Fallopian tube (tissue), 1 donor: ENCODE results near the gene CAMP.

- PRO-cap, result no peak
Observed at GRCh38 chr3:46928125-46928693, 48.3 kb downstream of the CCDC12 start.

DNA sequence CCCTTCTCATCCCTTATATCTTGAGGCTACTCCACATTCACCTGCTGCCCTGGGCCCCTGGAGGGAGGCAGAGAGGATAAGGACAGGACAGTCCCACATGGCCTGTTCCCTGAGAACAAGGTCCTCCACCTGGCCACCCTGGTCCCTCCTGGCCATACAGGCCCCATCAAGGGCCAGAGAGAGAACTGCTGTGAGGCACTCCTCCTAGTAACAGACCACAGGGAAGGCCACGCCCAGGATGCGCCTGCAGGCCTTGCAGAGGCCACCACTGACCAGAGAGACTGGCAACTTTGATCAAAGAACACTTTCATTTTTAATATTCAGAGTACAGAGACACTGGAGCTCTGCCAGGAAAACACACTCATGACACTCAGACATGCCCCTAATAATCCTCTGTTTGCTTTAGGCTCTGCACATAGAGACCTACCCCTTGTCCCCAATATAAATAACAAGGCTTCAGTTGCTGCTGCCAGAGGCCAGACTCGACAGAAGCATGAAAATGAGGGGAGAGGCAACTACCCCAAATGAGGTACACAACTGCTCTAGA, 44.9 kb downstream of the CCDC12 start:
- PRO-cap, result no peak

DNA sequence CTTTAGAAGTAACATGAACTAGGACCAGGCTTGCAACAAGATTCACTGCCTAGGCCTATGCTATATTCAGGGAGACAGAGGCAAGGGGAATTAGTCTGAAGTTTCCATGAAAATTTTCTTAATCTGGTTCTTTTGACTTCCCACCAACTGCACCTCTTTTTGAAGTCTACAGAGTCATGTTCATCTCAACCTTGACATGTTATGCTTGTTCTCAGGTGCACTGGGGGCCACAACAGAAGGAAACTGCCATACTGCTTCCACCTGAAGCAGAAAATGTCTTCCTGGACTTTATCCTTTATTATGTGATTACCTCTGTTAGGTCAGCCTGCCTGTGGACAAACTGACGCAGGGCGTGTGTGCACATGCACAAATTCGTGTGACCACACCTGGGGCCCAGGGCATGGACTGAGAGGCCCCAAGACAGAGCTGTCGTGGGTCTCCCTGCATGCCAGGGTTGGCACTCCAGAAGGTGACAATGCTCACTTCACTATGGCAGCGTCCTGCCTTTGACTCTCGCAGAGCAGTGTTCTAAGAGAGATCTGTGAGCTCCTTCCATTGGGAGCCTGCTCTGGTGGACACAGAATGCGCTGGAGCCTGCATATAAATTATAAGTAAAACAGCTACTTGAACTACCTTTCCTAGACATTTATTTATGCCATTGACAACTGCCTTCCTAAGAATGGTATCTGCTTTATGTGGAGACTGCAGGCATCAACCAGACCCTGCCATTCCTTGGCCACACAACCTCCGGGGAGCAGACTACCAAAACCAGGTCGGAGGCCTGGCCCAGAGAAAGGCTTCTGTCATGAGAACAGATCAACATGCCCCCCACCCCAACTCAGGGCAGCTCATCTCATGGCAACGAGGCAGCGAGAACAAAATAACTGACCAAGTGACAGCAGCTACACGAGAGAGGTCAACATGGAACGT, 34.4 kb downstream of the CCDC12 start:
- PRO-cap, result no peak

GRCh38 chr3:46987188-46987667, 7.8 kb downstream of the NBEAL2 start:
- PRO-cap, result no peak

- PRO-cap, result no peak
Observed at GRCh38 chr3:46988705-46989940, 9.7 kb downstream of the NBEAL2 start.

- PRO-cap, result no peak
Observed at GRCh38 chr3:47006255-47007098, 27.0 kb downstream of the NBEAL2 start.

GRCh38 chr3:47415035-47416206, 34.6 kb downstream of the PTPN23 start:
- PRO-cap, result no peak

- PRO-cap, result no peak
Observed at GRCh38 chr3:47495884-47496675, 17.4 kb downstream of the ELP6 start.

GRCh38 chr3:47515798-47516268, 2.3 kb upstream of the ELP6 start:
- PRO-cap, result no peak

- PRO-cap, result no peak
Observed at GRCh38 chr3:47887983-47888634, 85.2 kb downstream of the DHX30 start.

- PRO-cap, result no peak
Observed at GRCh38 chr3:47911891-47912453, 104.2 kb downstream of the MAP4 start.

DNA sequence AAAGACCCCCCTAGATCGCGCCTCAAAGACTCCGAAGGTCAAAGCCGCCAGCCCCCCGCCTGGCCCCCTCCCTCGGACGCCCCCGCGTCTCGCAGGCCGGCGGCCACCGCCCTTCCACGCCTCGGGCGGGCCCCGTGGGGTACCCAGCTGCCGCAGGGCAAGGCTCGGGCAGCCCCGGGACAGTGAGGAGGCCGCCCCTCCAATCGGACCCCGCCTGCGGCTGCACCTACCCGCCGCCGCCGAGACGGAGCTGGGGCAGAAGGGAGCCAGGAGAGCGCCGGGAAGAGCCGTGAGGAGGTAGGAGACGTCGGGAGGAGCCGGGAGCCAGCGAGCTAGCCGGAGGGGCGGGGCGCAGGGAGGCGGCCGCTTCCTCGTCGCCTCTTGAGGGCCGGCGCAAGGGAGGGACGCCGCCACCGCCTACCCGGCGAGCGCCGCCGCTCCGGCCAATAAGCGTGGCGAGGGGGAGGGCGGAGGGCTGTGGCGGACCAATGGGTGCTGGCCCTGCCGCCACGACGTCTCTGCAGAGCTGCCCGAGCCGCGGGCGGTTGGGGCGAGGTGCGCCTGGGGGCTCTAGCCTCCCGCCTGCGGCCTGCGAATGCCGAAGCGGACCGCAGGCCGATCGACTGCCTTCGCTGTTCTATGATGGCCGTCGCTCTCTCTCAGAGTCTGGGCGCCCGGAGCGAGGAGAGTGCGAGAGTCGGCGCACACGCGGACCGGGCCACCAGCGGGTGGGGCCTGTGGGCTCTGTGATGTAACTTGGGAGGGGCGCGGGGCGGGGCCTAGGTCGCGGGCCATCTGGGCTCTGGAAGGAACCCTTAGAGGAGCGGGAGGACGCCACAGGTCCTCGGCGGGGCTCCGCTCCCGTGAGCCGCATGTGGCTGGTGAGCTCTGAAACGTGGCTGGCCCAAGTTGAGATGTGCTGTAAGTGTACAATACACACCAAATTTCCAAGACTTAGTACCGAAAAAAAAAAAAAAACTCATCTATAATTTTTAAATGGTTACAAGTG, 72.6 kb upstream of the MAP4 start:
- PRO-cap, result bidirectional peak, plus-strand start at position 818 of the sequence, minus-strand start at position 334 of the sequence

GRCh38 chr3:48222641-48223697, at the start of gene CAMP:
Gene CAMP, plus strand, starts transcription at chr3:48223495.
- PRO-cap, result no peak

DNA sequence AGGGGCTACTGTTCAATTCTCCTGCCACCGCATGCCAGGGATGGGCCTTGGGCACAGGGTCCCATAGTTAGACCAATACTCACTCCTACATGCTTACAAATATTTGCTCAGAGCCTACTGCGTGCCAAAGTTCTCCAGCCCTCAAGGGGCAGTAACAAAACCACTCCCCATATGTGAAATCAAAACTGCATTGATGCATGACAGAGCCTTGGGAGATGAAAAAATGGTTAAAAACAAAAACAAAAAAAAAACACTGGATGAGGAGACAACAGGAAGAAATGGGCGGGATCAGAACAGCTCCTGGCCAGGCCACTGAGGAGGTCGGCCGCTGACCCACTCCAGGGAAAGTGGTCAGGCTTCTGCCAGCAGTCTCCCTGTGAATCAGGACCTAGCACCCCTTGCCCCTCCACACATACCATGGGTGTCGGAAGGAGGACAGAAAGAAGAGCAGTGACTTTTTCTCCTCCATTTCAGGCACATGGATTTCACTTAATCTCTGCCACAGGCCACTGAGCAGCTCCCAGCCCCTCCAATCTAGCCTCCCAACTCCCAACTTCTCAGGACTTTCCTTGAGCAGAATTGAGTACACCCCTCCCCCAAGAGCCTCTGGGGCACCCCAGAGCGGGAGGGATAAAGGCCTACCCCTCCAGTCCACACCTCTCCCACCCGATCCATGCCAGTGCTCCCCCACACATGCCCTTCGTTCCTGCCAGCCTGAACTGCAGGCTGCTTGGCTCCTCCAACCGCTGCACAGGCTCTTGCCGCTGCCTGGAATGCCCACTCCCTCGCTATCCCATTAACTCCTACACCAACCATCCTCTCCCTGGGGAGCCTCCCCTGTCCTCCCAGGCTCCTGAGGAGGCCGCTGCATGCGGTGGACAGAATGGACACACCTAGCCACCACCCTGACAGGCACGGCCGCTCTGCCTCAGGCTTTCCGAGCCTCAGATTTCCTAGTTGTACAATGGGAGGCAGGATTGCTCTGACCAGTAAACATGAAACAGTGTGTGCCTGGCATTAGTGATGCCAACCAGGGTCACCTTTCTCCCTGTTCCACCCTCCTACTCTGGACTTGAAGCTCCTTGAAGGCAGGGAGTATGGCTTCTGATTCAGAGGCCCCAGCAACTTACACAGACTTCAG, 2.6 kb downstream of the PLXNB1 start:
- PRO-cap, result bidirectional peak, plus-strand start at position 341 of the sequence, minus-strand start at position 91 of the sequence; bidirectional peak, plus-strand start at position 703 of the sequence, minus-strand start at position 544 of the sequence

DNA sequence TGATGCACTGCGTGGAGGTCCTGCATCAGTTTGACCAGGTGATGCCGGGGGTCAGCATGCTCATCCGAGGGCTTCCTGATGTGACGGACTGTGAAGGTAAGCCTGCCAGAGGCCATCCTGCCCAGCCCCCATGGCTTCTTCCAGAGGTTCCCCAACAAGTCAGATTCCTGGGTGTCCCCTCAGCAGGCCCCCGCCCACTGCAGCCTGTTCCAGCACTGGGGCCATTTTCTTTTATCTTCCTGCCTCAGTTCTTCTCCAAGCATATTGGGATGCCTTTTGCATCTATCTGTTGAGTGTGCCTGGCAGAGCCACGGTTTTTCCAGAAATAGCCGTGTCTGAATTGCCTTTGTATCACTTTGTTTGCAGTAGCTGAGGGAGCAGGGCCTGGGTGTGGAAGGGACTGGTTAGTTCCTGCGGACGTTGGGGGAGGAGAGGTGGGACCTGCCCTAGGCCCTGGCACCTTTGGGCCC, 1.0 kb upstream of the TREX1 start:
- PRO-cap, result no peak

DNA sequence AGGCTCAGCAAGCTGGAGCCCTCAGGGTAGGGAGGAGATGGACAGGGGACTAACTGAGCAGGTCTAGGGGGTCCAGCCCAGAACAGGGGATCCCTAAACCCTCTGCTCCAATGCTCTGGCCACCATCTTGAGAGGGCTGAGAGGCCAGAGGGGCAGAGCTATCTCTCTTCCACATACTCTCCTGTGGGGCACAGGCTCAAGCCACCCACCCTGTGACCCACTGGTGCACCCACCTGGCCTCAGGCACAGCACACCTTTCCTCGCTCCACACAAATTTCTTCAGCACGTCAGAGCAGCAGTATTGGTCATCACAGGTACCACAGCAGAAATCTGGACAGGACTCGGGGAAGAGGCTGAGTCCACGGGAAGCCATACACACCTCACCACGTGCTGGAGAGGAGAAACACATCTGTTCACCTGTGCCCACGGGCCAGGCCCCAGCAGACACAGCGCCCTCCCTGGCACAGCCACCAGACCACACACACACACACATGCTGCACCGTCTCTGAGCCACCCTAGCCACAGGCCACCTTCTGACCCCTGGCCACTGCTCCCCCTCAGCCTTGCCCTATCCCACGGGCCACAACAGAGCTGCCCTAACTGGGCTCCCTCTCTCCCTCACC, 3.0 kb downstream of the SHISA5 start:
- PRO-cap, result no peak

GRCh38 chr3:48594336-48594759, 781 bp downstream of the COL7A1 start:
- PRO-cap, result unidirectional peak, plus-strand start at chr3:48594548; unidirectional peak, plus-strand start at chr3:48594619

DNA sequence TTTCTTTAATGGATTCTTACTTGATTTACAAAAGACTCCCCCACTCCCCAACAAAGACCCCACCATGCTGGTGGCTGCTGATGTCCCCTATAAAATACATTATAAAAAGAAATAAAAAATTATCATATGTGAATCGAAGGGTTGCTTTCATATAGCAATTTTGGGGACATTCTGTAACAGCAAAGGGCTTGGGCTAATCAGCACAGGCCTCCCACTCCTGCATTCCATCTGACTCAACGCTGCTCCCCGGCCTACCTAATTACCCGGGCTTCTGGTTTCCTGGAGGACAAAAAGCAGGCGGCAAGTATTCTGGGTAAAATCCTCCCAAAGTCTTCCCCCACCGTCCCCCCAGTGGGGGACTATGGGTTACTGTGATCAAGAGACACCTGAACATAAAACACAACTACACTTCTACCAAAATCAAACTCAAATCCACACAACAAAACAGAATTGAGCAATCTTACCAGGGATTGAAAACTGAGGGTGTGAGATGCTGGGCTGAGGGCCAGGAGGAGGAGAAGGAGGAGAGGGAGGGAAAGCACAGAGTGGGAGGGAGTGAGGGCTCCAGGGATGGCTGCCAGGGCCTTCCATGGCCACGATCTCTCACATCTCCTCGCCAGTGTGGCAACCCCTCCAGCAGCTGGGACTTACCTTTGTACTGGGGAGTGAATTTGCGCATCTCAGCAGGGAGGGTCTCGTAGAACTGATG, 8.9 kb upstream of the NCKIPSD start:
- PRO-cap, result unidirectional peak, minus-strand start at position 230 of the sequence; bidirectional peak, plus-strand start at position 567 of the sequence, minus-strand start at position 261 of the sequence

DNA sequence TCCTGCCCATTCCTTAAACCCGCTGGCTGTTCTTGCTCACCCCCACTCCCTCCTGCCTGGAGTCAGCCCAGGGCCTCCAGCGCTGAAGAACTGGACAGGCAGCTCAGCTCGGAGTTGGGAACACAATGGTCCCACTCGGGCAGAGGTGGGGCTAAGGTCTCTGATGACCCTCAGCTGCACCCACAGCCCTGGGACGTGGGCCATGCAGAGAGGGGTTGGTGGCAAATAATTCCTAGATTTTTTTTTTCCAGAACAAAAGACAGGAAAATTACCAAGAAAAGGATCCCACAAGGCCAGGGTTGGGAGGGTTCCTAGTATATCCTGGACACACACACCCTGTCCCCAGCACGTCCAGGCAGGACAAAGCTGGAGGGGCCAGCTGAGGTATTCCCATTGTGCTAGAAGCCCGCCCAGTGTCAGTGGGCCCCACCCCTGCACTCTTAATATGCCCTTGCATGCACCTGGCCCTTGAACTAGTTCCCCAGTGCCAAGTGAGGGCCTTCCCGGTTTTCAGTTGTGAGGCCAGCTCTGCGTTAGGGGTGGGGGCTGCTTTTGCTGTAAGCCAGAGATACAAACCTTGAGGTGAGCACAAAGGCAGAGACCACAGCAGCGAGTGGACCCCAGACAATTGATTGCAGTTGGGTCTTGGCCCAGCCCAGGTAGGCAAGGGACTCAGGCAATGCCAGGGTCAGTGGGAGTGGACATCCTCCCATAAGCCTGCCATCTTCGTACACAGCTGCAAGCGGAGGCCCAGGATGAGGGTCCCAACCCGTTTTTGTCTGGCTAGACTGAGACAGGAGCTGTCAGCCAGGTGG, 22.2 kb upstream of the IP6K2 start:
- PRO-cap, result no peak

GRCh38 chr3:48848068-48848817, 569 bp upstream of the PRKAR2A start:
- PRO-cap, result no peak